H7 (cell line): ENCODE measurements around the gene DHX30.

- RAMPAGE, long total RNA = no peak
Observed at GRCh38 chr3:46463318-46464227, 1.1 kb downstream of the LTF start.

DNA sequence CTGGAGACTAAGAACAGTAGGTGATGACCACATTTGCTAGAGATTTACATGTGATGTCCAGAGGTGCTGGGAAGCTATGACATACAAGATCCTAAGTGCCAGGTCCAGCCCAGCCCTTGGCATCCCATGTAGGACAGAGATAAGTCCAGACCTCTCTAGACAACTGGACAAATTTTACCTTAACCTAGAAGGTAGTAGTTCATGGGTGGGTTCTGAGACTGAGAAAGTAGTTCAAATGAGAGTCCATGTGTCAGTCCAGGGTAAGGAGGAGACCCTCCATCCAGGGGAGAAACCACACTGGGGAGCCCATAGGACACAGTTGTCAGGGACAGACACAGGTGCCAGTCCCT lies 6.2 kb downstream of the LRRC2 start:
- RAMPAGE, long total RNA = no peak

- RAMPAGE, long total RNA = no peak
Observed at GRCh38 chr3:46579498-46580265, 2.1 kb downstream of the TDGF1 start.

GRCh38 chr3:46664831-46665398 lies 28.6 kb downstream of the ALS2CL start:
- RAMPAGE, long total RNA = no peak

- RAMPAGE, long total RNA = no peak
Observed at GRCh38 chr3:46871126-46871660, 6.3 kb upstream of the PTH1R start.

DNA sequence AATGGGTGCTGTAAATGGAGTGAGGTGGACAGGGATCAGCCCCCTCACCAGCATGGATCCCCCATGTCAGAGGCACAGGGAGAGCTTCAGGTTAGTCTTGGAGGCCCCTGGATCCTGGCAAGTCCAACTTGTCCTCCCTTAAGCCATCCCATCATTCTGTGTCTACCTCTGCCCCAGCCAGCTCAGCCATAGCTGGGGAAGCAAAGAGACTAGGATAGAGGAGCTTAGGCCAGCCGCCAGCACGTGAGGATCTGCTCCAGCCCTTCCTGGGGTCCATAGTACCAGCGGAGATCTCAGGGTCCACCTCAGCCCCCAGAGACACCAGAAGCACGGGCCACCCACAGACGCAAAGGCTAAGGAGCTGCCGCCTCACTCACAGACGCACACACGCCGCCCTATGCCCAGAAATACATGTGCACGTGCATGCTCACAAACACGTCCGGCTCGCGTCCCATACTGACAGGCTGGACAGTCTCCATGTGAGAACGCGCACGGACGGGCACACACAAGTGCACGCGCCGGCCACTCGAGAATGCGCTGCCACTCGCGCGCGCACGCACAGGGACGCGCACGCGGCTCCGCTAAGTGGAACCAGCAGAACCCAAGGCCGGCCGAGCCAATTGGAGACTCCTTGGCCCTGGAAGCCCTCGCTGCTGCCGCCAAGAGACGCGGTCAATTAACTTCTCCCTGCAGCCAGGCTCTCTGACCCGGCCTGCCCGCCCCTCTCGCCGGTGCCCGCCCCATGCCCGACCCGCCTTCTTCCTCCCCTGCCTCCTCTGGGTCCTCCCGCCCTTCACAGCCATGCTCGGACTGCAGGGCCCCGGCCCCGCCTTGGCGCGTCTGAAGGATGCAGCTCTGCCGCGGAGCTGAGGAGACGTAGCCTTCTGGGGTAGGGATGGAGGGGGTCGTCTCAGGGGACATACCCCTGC lies 14.7 kb downstream of the PTH1R start:
- RAMPAGE, long total RNA = no peak

DNA sequence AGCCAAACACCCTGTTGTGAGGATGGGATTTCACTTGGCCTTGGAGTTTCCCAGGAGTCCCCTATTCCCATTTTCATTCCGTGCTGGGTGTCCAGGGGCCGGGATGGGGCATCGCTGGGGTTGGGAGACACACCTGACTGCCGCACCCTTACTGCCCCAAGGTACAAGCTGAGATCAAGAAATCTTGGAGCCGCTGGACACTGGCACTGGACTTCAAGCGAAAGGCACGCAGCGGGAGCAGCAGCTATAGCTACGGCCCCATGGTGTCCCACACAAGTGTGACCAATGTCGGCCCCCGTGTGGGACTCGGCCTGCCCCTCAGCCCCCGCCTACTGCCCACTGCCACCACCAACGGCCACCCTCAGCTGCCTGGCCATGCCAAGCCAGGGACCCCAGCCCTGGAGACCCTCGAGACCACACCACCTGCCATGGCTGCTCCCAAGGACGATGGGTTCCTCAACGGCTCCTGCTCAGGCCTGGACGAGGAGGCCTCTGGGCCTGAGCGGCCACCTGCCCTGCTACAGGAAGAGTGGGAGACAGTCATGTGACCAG lies 25.7 kb downstream of the PTH1R start:
- RAMPAGE, long total RNA = no peak

DNA sequence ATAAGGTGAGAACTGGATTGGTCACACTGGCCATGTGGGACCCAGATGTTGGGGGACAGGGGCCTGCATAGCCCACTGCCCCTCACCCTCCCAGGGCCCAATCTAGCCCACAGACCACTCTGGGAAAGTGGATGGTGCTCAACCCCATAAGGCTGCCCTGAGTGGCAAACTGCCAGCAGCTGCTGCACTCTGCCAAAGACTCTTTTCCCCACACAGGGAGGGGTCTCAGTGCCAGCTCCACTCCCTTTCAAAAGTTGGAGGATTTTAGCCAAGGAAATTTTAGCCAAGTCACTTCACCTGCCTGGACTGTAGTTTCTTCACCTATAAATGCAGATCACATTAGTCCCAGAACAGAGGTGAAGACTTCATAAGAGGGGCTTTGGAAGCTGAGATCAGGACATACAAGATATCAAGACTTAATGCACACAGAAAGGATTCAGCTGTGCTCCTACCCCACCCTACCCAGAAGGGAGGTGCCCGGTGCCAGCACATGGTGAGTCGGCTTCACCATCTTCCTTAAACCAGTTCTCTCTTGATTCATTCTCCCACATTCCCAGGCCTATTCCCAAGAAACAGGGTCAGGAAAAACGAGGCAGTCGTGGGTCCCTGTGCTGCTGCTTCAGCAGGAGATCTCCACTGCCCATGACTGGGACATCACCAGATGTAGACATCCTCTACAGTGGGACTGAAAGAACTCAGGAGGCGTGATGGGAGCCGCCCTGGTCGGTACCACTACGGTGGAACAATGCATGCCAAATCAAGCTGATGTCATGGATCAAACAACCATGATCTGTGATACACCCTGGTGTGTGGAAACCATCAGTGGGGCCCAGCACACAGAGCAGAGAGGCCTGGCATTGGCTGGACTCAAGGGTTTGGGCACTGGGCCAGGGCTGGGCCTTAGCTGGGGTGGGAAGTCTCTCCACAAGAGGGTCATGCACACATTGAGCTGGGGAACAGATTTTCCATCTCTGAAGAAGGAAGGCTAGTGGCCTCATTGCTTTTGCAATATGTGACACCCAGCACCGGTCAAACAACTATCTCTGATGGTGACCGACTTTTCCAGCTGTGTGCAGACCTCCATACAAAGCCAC lies 42.0 kb downstream of the CCDC12 start:
- RAMPAGE, long total RNA = no peak

DNA sequence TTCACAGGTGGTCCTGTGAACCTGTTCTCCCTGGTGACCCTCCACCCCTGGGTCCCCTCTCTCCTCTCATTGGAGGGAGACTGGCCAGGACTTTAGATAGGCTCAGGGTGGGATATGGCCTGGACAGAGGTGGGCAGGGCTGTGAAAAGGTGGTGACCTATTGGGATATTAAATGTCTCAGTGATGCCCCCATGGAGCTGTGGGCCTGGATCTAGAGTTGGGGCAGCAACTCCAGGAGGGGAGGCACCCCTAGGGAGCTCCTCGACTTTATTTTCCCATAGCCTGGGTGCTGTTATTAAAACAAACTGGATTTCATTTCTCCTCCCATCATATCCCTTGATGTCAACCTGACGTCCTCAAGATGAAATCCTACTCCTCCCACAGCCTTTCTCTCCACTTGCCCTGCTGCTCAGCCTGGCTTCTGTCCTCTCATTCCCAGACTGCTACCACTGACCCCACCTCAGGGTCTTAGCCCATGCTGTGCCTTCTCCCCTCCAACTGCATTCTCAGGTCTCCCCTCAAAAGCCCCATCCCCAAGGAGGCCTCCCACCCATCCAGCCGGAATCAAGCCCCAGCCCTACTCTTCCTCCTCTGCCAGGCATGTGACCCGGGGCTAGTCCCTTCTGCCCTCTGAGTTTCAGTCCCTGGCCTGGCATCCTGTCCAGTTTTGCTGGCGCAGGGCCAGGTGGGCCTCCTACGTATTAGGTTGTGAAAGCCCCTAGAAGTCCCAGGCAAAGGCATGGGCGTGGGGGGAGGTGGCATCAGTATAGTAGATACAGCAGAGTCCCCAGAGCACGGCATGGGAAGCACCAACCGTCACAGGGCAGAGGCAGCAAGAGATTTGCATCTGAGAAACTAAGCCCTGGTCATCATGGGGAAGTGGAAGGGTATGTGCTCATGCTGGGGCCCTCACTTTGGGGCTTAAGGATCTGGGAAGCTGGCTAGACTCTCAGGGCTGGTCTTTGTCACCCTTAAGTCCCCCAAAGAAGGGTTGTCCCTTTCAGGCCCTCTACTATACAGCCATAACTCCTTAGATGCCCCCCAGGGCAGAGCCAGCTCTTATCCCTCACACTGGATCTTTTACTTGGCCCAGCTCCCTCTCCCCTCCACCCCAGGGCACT lies 10.9 kb downstream of the NBEAL2 start:
- RAMPAGE, long total RNA = no peak

DNA sequence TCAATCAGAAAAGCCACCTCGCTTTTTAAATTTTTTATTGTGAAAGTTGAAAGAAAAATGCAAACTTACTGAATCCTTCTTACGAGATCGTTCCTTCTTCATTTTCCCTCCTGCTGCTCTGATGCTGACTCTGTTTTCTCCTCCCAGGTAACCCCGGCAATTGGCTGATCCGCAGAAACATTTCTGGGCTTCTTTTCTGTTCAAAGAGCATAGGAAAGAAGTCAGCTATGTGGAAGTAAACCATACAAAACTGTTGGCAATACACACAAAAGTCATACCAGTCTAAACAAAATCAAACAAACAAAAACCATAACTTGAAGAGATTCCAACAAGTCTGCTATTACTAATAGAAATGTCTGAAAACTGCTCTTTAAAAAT lies 66.0 kb downstream of the SETD2 start:
- RAMPAGE, long total RNA = no peak

- RAMPAGE, long total RNA = no peak
Observed at GRCh38 chr3:47120012-47121179, 43.5 kb downstream of the SETD2 start.

DNA sequence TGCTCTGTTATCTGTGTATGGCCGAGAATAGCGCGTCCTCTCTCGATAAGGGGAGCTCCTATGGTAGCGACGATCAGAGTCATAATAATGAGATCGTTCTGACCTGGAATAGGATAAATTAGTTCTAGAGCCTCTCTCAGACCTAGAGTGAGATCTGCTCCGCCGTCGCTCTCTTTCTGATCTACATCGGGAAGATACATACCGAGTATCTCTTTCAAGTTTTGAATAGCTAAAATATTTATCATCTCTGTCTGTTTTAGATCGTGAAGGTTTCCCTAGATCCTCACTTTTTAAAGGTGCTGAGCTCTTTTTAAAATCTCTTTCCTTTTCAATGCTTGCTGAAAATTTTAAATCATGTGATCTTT lies 40.7 kb downstream of the SETD2 start:
- RAMPAGE, long total RNA = no peak

DNA sequence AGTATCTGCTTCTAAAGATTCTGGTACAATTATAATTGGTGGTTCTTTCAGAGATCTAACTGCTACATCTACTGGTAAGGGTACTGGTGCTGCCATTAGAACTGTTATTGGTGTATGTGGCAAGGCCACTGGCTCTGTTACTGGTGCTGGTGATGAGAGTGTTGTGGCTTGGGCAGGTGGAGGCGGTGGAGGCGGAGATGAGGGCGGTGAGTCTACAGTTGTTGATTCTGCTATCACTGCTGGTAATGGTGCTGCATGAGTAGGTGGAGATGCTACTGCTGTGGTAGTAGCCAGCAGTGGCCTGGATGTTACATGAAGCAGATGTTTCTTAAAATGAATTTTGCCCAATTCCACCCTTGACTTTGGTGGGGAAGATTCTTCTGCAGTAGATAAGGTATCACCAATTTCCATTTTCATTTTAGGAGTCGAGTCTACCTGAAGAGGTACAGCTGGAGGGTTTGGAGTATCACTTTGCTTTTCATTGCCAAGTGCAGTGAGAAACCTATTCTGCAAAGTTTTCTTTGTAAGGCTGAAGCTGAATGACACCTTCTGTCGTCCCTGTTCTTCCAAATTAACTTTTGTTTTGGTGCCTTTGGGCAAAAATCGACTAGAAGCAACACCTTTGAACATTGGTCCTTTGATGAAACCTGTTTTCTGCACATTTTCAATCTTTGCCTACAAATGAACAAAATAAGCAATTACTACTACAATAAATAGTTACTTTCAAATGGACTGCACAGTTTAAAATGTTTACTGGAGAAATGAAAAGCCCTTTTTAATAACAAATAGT lies 39.8 kb downstream of the SETD2 start:
- RAMPAGE, long total RNA = no peak

DNA sequence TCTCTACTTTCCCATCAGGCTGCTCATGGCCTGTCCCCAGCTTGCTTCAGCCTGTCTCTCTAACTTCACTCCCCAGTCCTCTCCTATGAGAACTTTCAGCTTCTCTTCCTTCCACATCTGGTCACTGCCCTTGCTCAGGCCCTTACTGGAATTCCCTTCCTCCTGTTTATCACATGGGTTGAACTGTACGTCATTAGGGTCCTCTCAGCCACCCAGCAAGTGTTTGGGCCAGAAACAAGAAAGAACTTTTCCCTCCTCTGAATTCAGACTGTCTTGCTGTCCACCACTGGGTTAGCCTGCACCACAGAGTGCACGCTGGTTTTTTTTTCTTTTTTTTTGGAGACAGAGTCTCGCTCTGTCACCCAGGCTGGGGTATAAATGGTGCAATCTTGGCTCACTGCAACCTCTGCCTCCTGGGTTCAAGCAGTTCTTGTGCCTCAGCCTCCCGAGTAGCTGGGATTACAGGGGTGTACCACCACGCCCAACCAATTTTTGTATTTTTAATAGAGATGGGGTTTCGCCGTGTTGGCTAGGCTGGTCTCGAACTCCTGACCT lies 5.1 kb downstream of the PTPN23 start:
- RAMPAGE, long total RNA = no peak

DNA sequence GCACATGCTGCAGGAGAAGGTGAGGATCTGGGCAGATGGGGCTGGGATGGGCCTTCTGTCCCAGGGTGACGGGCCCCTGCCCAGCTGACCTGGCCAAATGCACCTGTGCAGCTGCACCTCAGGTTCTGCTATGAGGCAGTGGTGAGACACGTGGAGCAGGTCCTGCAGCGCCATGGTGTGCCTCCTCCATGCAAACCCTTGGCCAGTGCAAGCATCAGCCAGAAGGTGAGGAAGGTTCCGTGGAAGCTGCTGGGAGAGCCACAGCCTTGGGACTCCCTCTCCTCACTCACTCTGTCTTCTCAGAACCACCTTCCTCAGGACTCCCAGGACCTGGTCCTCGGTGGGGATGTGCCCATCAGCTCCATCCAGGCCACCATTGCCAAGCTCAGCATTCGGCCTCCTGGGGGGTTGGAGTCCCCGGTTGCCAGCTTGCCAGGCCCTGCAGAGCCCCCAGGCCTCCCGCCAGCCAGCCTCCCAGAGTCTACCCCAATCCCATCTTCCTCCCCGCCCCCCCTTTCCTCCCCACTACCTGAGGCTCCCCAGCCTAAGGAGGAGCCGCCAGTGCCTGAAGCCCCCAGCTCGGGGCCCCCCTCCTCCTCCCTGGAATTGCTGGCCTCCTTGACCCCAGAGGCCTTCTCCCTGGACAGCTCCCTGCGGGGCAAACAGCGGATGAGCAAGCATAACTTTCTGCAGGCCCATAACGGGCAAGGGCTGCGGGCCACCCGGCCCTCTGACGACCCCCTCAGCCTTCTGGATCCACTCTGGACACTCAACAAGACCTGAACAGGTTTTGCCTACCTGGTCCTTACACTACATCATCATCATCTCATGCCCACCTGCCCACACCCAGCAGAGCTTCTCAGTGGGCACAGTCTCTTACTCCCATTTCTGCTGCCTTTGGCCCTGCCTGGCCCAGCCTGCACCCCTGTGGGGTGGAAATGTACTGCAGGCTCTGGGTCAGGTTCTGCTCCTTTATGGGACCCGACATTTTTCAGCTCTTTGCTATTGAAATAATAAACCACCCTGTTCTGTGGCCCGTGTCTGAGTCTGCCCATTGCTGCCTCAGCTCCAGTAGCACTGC lies 31.9 kb downstream of the PTPN23 start:
- RAMPAGE, long total RNA = no peak

- RAMPAGE, long total RNA = no peak
Observed at GRCh38 chr3:47474811-47475649, 711 bp downstream of the SCAP start.

- RAMPAGE, long total RNA = no peak
Observed at GRCh38 chr3:47481755-47482802, 6.3 kb upstream of the SCAP start.

- RAMPAGE, long total RNA = no peak
Observed at GRCh38 chr3:47495884-47496675, 17.4 kb downstream of the ELP6 start.

DNA sequence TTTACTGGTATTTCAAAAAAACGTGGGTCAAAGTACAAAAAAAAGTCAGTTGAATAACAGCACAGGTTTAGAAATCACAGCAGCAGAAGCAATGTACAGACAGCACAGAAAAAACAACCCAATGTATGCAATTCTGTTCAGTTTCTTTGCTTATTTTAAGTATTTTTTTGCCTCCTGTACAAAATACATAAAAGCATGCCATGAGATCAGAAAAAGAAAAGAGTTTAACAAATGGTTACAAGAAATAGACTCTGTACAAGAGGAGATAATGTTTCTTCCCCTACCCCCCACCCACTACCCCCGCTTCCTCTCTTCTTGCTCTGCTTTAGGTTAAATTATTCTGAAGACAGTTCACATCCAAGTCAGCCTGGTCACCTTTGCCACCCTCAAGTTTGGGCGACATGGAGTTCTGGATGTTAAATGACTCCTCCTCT lies 16.4 kb downstream of the CSPG5 start:
- RAMPAGE, long total RNA = no peak

- RAMPAGE, long total RNA = start-site peak on the plus strand at chr3:47803131-47803166, 364 reads
Observed at GRCh38 chr3:47802578-47803206, at the start of gene DHX30. Gene DHX30 (plus strand): TSS chr3:47803138.